Breast (tissue), 4 donors: ENCODE data around the gene GNLY.

DNA sequence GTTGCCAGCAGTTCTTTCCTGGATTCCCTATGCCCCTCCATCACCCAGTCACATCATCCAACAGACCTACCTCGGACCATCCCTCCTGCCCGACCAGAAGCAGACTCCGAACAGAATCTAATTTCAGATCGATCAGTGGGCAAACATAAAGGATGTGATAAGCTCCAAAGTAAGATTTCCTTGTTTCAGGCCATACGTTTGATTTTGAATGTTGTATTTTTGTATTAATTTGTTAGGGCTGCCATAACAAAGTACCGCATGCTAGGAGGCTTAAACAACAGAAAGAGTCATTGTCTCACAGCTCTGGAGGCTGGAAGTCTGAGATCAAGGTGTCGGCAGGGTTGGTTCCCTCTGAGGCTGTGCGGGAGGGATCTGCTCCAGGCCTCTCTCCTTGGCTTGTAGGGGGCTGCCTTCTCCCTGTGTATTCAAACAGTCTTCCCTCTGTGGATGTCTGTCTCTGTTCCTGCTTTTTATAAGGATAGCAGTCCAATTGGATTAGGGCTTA, 30.2 kb downstream of the TCF7L1 start:
- PRO-cap, 3 experiments = peak in 1 of 3 experiments; most common minus-strand start position 443 of the sequence (in 1)
- RRBS = no CpG with 5 or more reads among the region's 8 CpGs

DNA sequence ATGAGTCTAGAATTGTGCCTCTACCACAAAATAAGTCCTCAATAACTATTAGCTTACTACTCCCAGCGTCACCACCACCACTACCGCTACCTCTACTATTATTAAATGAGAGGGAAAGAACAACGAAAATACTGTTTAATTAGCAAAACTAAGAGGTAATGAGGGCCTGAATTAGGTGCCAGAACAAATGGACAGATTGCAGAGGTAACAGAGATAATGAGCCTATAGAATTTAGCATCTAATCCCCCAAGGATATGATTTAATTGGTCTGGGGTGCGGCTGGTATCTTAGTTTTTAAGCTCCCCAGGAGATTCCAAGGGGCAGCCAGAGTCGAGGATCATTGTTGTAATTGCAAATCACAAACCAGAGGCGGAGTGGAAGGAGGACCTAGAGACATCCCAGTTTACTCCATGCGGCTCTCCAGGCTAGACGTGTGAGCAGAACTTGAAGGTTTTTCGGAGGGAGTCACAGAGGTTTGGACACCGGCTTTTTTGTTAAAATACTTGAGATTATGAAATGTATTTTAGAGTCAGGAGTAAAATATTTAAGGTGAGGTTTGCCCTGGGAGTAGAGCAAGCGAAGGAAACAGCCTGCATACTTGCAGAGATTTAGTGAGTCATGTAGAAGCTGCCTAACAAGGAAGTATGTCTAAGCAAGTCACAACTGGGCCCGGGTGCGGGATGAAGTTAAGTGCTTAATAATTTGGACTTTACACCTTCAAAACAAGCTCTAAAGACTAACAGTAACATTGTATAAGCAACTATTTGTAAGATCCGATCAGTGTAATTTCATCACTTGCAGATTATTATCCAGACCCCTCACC, 39.6 kb downstream of the TGOLN2 start:
- PRO-cap, 3 experiments = no peak in any of the 3 experiments
- RRBS = no CpG with 5 or more reads among the region's 14 CpGs

- PRO-cap, 3 experiments = no peak in any of the 3 experiments
- RRBS = no CpG with 5 or more reads among the region's 15 CpGs
Measured at GRCh38 chr2:85307379-85308175, 20.2 kb downstream of the TGOLN2 start.

GRCh38 chr2:85324312-85325354, 3.2 kb downstream of the TGOLN2 start:
- PRO-cap, 3 experiments = no peak in any of the 3 experiments
- RRBS = no CpG with 5 or more reads among the region's 14 CpGs

- PRO-cap, 3 experiments = no peak in any of the 3 experiments
- RRBS = no CpG with 5 or more reads among the region's 5 CpGs
Measured at GRCh38 chr2:85371234-85371516, 16.6 kb downstream of the ELMOD3 start.

GRCh38 chr2:85601425-85602075, 948 bp downstream of the TMEM150A start:
- PRO-cap, 3 experiments = no peak in any of the 3 experiments
- RRBS = no CpG with 5 or more reads among the region's 7 CpGs

GRCh38 chr2:85648138-85648638, 19.8 kb downstream of the SFTPB start:
- PRO-cap, 3 experiments = no peak in any of the 3 experiments
- RRBS = no CpG with 5 or more reads among the region's 9 CpGs

DNA sequence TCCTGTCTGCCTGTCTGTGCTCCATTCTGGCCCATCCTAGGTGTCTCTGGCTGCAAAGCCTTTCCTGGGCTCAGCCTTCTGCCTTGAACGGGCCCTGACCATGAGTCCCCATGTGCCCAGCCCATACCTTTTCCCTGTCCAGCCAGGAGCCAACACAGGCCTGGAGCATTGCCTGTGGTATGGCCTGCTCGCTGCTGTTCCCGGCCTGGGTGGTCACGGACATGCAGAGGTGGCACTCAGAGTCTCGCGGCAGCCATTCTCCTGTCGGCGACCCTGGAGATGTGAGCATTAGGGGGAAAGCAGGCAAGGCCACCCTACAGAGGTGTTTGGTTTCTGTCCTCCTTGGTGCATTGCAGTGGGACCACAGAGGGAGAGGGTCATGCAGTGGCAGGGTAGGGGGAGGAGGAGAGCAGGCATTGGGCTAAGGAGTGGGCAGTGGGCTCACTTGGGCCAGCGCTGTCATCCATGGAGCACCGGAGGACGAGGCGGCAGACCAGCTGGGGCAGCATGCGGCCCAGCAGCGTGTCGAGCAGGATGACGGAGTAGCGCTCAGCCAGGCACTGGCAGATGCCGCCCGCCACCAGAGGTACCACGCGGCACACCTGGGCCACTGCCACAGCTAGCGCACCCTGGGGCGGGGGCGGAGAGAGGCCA, 4.7 kb downstream of the SFTPB start:
- PRO-cap, 3 experiments = no peak in any of the 3 experiments
- RRBS = no CpG with 5 or more reads among the region's 24 CpGs

GRCh38 chr2:85664984-85665622, 2.9 kb downstream of the SFTPB start:
- PRO-cap, 3 experiments = no peak in any of the 3 experiments
- RRBS = no CpG with 5 or more reads among the region's 10 CpGs

GRCh38 chr2:85684891-85685257, 9.3 kb upstream of the GNLY start:
- PRO-cap, 3 experiments = no peak in any of the 3 experiments
- RRBS = no CpG with 5 or more reads among the region's 4 CpGs

DNA sequence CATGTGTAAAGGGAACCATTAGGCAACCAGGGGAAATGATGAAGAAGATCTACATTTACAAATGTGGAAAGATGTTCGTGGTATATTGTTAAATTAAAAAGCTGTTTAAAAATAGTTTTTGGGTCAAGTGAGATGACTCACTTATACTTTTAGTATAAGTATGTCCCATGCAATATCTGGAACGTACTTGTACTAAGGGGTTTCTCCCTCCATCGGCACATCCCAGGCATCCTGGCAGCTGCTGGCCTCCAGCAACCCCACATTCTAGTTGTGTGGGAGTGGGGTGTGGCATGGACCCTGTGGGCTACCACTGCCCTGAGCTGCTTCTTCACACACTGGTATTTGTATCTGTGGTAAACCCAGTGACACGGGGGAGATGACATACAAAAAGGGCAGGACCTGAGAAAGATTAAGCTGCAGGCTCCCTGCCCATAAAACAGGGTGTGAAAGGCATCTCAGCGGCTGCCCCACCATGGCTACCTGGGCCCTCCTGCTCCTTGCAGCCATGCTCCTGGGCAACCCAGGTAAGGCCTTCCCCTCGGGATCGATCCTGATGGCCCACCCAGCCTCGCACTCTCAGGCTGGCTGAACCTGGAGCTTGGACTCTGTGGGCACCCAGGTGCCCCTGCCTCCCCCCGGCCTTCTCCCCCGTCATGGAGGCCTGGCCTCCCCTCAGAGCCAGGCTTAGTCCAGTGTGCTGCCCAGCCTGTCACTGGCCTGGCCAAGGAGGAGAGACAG, at the start of gene GNLY:
Gene GNLY (plus strand): TSS at position 412 of the 738 bp plus-strand sequence.
- PRO-cap, 3 experiments = no peak in any of the 3 experiments
- RRBS = no CpG with 5 or more reads among the region's 10 CpGs

DNA sequence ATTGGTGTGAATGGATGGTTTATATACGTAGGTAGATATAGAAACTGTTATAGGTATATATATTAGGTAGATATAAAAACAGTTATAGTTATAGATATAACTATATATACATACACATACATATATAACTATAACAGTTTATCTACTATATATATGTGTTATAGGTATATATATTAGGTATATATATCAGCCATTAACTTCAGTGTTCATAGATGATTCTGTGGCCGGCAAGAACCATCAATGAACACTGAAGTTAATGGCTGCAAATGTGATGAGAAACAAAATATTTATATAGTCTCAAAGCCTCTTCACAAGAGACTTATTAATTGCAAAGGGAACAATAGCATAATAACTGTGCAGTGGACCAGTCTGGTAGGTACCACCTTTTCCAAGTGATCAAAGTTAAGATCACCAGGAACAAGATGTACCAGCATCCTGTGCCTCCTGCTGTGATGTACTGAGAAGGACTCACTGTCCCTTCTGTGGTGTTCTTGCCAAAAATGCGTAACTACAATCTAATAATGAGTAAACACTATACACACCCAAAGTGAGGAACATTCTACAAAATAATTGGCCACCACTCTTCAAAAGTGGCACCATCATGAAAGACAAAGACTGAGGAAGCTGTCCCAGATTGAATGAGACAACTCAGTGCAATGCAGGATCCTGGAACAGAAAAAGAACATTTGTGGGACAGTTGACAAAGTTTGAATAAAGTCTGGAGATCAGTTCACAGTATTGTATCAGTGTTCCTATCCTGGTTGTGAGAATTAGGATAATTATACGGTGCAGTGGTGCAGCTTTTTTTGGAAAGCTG, 14.4 kb downstream of the GNLY start:
- PRO-cap, 3 experiments = no peak in any of the 3 experiments
- RRBS = no CpG with 5 or more reads among the region's 4 CpGs

DNA sequence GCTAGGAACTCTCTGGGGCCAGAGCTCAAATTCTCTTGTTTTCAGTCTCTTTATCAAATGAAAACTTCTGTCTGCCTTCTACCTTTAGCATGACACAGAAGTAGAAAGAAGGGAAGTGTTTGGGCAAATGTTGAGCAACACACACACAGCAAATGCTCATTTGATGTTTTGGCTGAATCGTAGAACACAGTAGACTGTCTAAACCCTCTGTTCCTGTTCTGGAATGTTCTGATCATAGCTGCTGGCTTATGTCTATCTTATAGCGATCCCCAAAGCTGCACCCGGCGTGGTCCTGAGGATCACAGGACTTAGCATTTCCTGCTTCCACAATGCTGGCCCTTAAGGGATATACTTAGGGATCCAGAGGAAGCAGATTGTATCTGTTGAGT, 15.2 kb downstream of the GNLY start:
- PRO-cap, 3 experiments = no peak in any of the 3 experiments
- RRBS = no CpG with 5 or more reads among the region's 4 CpGs

DNA sequence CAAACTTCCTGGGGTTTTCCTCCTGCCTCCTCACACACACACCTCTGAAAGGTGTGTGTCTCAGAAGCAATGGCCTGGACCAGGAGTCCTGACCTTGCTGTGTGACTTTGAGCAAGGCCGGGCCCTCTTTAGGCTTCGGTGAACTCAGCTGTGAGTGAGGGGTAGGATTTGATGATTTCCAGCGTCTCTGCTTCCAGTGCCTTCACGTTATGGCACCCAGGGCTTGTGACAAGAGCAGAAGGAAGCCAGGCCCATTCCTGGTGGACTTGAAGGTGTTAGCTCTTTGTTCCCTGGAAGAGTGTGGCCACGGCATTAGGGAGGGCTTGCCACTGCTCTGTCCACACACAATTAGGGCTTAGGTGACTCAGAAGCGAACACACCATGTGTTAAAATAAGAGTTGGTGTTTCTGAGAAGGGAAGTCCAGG, 16.3 kb downstream of the GNLY start:
- PRO-cap, 3 experiments = no peak in any of the 3 experiments
- RRBS = no CpG with 5 or more reads among the region's 6 CpGs

- PRO-cap, 3 experiments = no peak in any of the 3 experiments
- RRBS = no CpG with 5 or more reads among the region's 6 CpGs
Measured at GRCh38 chr2:85722491-85722928, 28.4 kb downstream of the GNLY start.

DNA sequence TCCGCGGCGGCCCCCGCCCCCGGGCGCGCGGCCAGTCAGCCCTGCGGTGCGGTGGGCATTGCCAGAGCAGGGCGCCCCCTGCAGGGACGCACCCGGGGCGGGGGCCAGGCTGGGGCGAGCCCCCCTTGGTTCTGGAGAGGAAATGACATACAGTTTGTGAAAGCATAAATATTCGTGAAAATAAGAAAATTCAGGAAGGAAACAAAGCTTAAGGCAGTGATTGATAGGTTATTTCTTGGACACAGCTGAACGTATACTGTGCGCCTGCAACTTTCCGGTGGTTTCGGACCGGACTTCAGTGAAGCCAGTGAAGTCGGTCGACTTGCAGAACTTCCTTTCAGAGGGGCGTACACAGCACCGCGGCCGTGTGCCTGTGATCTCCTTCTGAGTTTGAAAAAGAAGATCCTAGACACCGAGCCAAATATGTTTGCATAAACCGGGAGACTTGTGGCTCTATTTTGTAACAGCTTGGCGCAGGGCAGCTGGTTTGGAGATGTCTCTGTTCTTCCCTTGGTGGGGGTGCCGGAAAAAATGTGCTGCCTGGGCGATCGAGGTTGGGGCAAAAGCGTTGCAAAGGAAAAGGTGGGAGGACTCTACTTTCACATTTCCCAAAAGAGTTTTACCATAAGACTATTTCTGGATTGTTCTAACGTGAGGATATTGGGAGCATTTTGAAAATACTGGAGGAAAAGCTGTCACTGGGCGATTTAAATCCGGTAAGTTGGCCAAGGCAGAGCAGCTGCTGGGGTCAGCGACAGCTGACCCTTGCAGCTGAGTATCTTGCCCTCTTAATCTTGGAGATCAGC, 501 bp upstream of the ST3GAL5 start:
- PRO-cap, 3 experiments = peak in 3 of 3 experiments; most common plus-strand start position 86 of the sequence (in 2); most common minus-strand start position 392 of the sequence (in 2)
- RRBS = 1% methylated on average over 11 of the region's 38 CpGs

DNA sequence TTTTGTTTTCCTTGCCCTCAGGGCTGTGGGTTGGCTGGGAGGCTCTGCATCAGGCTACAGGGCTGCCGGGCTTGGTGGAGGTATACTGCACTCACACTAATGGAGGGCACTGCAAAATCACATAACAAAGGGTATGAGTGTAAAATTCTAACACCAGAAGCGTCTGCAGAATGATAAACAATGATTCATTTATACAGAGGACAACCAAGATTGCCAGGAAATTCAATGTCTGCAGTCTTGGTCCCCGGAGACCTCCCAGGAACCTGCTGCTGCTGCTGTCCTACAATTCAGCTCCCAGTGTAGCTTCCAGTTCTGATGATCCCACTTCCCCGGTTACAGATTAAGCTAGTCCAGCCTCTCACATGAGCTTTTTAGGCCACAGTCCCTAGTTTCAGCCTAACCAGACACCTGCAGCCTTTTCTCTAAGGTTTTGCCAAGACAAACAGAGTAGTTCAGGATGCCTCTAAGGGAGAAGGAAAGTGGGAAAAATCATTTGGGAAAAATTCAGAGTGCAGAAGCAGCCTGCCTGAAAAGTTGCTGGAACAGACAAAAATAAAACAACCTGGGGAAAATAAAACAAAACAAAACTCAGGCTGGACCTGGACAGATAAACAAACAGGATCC, 32.4 kb upstream of the ST3GAL5 start:
- PRO-cap, 3 experiments = peak in 1 of 3 experiments; most common plus-strand start position 492 of the sequence (in 1)
- RRBS = 15% methylated on average over 2 of the region's 4 CpGs

GRCh38 chr2:85936222-85937126, 47.7 kb upstream of the ST3GAL5 start:
- PRO-cap, 3 experiments = no peak in any of the 3 experiments
- RRBS = no CpG with 5 or more reads among the region's 24 CpGs

- PRO-cap, 3 experiments = no peak in any of the 3 experiments
- RRBS = no CpG with 5 or more reads among the region's 8 CpGs
Measured at GRCh38 chr2:85997736-85998333, 107.9 kb downstream of the POLR1A start.

DNA sequence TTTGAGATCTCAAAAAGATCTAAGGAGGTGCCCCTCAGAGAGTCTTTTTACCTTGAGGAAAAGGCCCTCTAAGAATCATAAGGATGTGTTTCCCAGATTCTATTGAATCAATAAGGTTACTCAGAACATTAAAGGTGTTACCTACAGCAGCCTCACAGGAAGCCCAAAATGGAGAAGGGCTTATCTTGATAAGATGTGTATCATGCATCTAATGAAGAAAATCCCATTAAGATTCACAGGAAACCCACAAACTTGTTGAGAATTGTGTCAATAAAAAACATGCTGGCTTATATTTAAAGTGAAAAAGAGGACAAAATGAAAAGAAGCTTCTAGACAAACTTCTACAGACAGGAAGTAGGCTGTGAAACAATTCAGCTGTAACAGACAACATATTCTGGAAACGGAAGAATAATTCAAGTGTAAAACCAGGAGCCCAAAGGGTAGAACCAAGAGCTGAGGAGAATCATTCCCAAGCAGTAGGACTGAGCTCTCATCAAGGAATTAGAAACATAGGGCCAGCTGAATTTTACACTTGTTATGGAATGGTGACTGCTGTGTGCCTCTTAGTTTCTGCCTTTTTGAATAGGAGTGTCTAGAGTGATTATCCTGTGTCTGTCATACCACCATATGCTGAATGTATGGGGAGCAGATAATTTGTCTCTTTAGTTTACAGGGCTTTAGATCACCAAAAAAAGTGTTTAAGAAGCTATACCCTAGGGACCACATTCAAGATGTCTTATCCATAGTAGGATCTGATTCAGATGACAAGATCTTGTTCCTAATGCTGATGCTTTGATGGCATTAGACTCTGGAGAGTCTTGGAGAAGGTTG, 9.6 kb downstream of the IMMT start:
- PRO-cap, 3 experiments = no peak in any of the 3 experiments
- RRBS = no CpG with 5 or more reads among the region's 1 CpG